Ishikawa (cell line): ENCODE results near the genes SLC25A53, PRPS1, TSC22D3, ALG13 and TRPC5OS.

DNA sequence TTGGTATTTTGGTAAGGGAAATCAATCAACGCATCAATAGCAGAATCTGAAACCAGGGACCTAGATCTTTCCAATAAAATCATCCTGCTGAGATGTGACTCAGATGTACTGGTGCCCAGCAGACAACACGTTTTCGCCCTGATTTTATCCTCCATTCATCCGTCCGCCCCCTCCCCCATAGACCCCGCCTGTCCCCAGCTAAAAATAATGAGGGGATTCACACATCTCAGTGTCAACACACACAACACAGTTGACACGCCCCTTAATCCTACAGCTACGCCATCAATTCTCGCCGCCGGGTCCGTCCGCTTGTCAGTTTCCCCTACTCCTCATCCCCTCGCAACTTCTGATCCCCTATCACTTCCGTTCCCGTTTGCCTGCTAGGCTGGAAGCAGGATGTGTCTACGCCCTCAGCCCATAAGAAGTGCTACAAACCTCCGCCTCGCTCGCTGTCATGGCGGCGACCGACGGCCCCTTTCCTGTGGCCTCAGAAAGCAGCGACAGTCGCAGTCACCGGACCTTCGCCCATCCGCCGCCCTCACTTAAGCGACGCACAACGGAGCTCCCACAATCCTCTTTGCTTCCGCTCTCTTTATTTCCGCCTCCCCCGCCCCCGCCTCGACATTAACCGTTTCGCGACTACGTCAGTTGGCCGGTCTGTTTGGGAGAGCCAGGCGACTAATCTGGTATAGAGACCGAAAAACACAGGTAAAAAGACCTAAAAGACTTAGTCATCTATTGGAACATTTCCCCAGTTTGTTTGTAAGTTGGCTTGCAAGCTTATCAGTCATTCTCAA lies at the start of gene SLC25A53:
Gene SLC25A53 (minus strand): TSS at position 567 of the 797 bp plus-strand sequence.
- RRBS = 4% methylated on average over 5 of the region's 45 CpGs

GRCh38 chrX:105822921-105823441 lies 642 bp downstream of the NRK start:
- RRBS = 95% methylated on average over 6 of the region's 34 CpGs

- RRBS = 2% methylated on average over 8 of the region's 36 CpGs
Measured at GRCh38 chrX:107627908-107628640, at the start of gene PRPS1. Gene PRPS1 (plus strand): TSS chrX:107628510.

DNA sequence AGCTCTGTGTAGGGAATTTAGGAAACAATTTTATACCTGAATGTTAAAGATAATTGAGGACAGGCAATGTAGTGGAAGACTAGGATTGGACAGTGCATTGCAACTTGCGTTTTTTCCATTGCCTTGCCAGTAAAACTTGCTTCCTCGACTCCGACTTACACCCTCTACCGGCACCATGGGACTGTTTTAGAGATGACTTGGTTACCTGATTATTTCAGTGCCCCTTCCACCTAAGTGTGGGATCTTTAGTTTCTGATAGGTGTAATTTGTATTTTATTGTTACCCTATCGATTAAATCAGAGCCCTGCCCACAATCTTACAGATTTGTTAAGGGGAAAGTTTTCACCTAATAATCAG lies 1.2 kb downstream of the PRPS1 start:
- RRBS = no CpG with 5 or more reads among the region's 5 CpGs

GRCh38 chrX:107676560-107677729 lies 48.6 kb downstream of the PRPS1 start:
- RRBS = 3% methylated on average over 7 of the region's 36 CpGs

- RRBS = no CpG with 5 or more reads among the region's 9 CpGs
Measured at GRCh38 chrX:107729237-107730084, 46.1 kb downstream of the TSC22D3 start.

DNA sequence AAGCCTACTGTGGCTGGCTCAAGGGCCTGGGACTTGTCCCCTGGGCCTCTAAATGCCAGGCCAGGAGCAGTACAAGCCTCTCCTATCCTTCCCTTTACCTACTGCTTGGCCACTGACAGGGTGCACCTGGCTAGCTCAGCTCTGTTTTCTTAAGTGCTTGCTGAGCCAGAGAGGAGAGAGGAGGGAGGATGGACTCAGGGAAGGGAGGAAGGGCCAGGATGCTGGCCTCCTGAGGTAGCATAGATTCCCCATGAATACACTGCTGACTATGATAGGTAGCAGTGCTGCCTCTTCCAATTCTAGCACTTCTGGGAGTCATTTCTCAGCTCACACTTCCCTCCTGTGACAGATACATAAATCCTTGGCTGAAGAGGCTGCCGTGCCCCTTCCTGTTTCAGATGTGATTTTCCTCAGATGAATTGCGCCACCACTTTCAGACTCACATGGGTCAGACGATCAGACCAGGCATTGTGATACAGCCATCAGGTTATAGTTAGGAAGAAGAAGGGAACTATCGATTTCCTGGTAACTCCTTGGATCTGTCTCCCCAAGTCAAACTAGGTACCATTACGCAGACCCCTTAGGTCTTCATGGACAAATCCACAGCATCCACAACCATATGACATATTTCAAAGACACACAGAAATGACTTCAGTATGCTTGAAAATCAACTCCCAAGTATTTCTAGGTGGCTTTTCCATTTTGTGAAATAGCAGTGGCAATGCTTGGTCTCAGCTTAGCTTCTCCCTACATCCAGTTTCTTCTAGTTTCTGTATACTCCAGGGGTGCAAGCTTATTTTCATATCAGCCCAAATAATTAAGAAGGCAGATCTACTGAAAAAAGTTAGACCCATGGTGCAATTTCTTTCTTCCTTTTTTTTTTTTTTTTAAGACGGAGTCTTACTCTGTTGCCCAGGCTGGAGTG lies 22.3 kb downstream of the TSC22D3 start:
- RRBS = no CpG with 5 or more reads among the region's 6 CpGs

DNA sequence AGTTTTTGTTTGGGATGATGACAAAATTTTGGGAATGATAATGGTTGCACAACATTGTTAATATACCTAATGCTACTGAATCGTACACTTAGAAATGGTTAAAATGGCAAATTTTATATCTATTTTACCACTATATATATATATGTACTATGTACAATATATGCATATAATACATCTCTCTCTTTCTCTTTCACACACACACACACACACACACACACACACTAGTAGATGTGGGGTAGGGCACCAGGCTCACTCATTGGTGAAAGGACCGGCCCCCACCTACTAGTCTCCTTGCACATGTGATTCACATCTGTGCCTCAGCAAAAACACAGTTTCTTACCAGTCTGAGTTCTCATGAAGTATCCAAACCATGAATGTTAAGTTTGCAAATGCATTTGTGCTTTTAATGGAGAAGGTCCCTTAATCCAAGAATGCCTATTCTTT lies 6.0 kb downstream of the TSC22D3 start:
- RRBS = no CpG with 5 or more reads among the region's 2 CpGs

GRCh38 chrX:107774689-107775492 lies 696 bp downstream of the TSC22D3 start:
- RRBS = 97% methylated on average over 5 of the region's 32 CpGs

DNA sequence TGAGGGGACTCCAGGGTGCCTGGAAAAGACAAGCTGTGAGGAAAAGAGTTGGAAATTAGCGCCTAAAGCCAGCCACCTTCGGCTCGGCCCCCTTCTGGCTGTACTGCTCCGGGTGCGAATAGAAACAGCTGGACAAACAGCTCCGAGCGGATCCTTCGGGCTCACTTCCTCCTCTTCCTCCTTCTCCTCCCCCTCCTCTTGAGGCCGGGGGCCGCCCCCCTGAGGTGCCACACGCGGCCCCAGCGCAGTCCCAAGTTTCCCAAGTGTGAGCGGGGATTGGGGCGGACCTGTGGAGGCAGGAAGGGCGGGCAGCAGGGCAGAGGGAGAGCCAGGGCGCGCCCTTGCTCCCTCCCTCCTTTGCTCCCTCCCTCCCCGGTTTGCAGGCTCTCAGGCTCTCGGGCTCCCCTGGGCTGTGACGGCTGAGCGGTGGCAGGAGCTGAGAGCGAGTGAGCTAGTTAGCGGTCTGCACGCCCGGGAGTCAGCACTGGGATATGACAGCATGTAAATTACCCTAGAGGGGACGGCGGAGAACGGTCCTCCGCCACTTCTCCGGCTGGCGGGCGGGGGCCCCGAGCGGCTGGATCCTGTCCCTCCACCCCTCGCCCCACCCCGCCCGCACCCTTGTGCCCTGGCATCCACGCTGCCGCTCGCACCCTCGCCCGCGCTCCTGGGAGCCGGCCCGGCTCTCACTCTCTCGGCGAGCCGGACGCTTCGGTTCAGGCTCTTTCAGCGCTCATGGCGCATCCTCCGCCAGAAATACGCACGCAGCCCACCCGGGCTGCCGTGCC lies at the start of gene TSC22D3:
Gene TSC22D3 (minus strand): TSS at position 295 of the 788 bp plus-strand sequence.
- RRBS = 2% methylated on average over 23 of the region's 58 CpGs

- RRBS = 67% methylated on average over 2 of the region's 34 CpGs
Measured at GRCh38 chrX:107935496-107936205, 46.5 kb downstream of the TEX13B start.

DNA sequence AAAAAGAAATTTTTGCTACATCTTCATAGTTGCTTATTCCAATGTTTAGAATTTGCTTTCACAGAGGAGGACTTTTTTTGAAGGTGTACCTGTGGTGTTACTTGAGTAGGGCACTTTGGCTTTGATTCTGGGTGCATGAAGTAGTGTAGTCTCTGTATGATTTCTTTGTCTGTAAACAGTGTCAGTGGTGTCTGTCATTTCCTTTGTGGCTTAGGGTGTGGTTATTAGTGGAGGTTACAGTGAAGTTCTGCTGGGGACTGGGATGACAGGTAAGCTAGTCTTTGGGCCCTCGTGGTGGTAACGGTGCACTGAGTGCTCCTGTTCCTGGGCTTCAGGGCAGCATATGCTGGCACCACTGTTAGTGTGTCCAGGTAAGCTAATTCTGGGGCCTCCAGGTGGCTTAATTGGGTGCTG lies 26.2 kb upstream of the VSIG1 start:
- RRBS = no CpG with 5 or more reads among the region's 2 CpGs

DNA sequence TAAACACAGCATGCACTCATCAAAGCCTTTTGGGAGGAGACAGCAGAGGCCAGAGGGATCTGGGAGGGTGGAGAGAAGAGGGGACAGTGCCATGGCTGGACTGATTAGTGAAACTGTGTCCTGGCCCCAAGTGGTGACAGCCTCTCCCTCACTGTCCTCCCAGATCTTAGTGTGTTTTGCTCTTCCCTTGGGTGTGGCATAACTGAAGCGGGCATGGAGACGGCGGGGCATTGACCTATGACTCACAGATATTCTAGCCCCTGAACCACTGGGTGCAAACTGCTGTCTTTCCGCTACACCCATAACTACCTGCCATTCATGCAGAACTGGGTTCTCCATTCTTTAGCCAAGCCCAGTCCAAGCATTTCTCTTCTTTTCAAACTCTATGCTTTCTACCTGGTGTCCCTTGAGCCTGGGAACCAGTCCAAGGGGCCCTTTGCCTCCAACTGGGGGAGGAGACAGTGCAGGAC lies 67.4 kb downstream of the ATG4A start:
- RRBS = no CpG with 5 or more reads among the region's 4 CpGs

- RRBS = no CpG with 5 or more reads among the region's 6 CpGs
Measured at GRCh38 chrX:108397897-108398386, 40.3 kb downstream of the COL4A6 start.

GRCh38 chrX:110055174-110055874 lies 52.4 kb downstream of the TMEM164 start:
- RRBS = no CpG with 5 or more reads among the region's 9 CpGs

DNA sequence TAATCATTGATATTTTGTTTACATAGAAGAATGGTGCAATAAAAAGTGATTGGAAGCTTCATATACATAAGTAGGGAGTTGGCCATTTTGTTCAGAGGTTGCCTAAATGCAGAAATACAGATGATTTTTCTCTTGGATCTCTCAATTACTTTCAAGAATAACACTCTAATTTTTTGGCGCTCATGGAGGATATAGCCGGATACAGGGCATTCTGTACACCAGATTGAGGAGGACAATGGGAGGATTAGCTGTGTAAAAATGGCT lies 5.6 kb upstream of the SERTM2 start:
- RRBS = no CpG with 5 or more reads among the region's 2 CpGs

GRCh38 chrX:111519183-111519503 lies 7.7 kb downstream of the SERTM2 start:
- RRBS = no CpG with 5 or more reads among the region's 2 CpGs

GRCh38 chrX:111680657-111681450 lies at the start of gene ALG13:
Gene ALG13 (plus strand): TSS chrX:111681170.
- RRBS = under 1% methylated on average over 13 of the region's 38 CpGs

DNA sequence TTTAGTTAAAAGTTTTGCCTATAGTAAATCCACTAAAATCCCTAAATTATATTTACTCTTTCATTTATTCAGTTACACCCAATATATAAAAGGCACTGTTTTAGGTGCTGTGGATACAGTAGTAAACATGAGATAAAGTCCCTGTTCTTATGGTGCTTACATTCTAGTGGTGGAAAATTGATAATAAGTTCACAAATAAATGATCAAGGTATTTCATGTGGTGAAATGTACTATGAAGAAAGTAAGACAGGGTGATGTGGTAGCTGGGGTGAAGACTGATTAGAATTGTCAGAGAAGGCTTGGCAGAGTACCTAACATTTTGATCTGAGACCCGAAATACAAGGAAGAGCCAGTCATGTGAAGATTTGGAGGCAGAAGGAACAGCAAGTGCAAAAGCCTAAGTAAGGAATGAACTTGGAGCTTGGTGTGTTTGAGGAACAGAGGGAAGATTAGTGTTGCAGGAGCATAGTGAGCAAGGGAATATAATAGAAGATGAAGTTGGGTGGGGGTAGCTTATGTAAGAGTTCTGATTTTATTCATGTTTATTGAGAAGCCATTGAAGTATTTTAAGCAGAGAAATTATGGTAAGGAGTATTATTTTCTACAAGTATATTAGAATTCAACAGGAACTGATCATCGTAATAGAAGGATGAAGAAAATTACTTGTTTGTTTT lies 4.6 kb downstream of the ALG13 start:
- RRBS = no CpG with 5 or more reads among the region's 2 CpGs

- RRBS = no CpG with 5 or more reads among the region's 1 CpG
Measured at GRCh38 chrX:111875936-111876268, at the start of gene TRPC5OS. Gene TRPC5OS (plus strand): TSS chrX:111876181.